Heart right ventricle (tissue), 2 donors: ENCODE measurements around a stretch of chr6.

DNA sequence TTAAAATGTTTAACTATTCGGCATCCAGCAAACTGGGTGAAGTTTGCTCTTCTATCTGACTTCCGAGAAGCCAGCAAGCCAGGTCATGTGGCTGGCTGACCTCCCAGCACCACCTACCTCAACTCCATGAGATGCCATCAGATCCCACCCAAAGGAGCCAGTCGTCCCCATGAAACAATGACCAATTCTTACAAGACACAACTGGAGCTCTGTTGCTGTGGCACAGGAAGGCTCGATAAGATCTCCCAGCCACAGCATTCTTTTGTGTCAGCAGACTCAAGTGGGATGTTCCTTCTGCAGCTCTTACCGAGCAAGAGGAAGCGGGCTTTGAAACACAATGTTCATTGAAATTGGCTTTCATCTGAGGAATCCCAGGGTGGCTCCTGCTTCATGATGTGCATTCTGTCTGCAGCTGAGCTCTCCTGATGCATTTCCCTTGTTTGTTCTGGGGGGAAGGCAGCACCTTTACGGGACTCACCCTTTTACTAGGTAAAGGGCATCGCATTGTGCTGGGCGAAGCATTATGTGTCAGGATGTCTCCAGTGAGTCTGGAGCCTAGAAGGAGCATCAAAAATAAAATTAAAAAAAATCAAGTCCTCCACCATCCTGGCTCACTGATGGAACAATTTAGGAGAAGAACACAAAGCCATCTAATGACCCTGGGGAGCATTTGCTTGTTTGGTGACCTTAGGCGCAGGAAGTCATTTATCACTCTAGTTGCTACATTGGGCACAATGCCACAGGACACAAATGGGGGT lies 222.0 kb upstream of the SGK1 start:
- PRO-cap, 2 experiments, result peak in 1 of 2 experiments; most common plus-strand start position 521 of the sequence (in 1); most common minus-strand start position 186 of the sequence (in 1)

- PRO-cap, 2 experiments, result no peak in any of the 2 experiments
Observed at GRCh38 chr6:134676380-134677277, 273.3 kb downstream of the ALDH8A1 start.

DNA sequence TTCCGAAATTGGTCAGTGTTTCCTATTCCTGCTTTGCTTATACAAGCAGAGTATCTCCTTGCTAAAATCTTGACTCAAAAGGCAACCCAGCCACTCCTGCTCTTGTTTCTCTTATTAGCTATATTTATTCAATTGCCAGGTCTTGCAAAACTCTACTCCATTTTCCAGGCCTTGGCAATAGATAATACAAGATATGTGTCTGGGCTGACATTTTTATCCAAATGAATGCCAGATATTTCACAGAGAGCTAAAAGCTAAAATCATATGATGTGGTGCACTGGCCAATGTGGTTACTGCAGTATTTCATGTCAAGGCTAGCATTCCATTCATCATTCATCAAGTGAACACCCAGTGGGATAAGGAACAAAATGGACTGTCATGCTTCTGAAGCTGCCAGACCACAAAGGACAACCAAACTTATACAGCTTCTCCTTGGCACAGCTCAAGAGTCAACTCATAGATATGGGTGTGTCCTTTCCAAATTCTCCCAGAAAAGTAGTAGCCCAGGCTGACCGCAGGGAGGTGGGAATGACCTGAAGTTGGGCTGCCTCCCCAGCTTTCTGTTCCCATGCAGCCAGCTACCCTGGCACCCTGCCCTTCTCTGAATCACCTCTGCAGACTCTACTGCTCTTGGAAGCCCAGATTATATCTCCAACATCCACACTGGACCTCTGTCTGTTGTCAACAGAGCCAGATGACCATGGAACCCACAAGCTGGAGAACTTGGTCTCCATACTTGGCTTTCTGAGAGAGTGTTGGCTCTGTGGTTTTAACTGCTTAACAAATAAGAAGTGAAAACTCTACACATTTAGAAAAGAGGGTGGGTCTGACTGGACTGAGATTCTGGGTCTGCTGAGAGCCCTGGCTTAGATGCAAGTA lies 122.9 kb downstream of the ALDH8A1 start:
- PRO-cap, 2 experiments, result no peak in any of the 2 experiments

GRCh38 chr6:135088799-135089256 lies 34.2 kb upstream of the HBS1L start:
- PRO-cap, 2 experiments, result no peak in any of the 2 experiments

DNA sequence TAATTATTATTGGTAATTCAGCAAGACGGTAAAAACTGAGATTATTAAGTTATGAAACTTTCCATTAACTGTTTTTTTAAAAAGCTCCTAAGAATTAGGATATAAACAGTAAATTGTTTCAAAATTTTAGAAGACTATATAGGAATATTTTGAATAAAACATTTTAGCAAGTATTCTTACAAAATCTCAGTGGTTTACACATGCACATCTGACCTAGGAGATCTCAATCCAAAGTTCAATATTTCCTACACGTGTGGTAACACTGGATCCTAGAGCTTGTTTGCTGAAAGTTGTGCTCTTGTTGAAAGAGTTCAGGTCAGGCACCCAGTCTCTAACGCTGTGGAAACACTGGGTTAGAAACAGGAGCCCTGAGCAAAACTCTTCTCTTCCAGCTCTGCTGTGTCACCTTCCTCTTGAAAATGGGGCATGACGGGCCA lies 58.6 kb upstream of the MYB start:
- PRO-cap, 2 experiments, result no peak in any of the 2 experiments

DNA sequence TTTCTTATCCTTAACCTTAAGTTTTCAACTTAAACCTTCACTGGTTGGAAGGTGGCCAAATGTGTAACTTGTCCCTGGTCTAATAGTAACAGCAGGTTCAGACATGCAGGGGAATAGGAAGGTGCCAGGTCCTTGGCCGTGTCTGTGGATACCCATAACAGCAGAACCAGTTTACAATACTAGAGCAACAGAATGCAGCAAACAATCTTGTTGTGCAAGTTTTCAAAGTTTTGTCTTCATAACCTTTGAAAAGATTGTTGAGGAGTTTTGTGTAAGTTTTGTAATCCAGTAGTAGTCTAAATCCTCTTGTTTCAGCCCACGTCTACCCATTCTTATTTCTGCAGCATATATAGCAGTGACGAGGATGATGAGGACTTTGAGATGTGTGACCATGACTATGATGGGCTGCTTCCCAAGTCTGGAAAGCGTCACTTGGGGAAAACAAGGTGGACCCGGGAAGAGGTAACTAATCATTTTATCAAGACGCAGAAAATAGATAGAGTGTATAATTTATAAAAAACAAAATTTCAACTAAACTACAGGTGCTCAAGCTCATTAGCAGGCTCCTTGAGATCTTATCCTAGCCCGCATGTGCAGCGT lies 4.6 kb downstream of the MYB start:
- PRO-cap, 2 experiments, result no peak in any of the 2 experiments

DNA sequence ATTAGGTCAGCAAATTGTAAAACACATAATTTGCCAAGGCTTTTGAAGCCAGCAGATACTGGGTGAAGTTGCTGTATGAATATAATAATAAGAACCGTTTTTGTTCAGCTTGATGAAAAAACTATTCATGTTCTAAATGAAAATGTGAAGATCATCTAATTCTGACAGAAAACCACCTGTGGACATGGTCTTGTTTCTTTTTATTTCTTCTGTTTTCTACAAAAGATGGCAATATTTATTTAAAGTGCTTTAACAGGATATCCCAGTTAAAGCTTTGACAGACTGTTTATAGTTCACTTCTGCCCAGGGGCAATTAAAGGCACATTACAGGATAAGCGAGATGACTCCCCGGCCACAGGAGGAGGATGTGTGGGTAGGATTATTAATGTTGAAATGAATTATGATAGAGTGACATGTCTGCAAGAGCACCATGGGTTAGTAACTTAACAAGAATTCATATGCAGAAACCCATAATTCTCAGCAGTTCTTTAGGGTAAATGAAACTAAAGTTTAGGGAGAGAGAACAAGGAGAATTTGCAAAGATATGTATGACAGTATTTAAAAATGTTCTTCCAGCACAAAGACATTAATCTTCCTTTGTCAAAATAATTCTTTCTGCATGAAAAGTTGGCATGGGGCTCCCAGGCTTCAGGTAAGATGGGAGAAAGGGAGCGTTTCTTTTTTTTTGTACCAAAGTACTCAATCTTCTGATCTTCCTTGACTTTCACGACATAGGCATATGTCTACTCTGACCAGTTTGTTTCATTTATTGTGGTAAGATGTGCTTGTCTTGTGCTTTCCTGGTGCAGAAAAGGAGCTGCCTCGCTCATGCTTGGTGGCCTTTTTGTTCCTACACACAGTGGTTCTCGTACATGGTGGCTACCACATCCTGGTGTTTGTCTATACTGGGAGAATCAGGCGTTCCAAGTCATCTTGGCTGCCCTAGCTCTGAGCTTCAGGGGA lies 31.4 kb downstream of the MYB start:
- PRO-cap, 2 experiments, result no peak in any of the 2 experiments

GRCh38 chr6:135269546-135269969 lies 88.5 kb downstream of the MYB start:
- PRO-cap, 2 experiments, result no peak in any of the 2 experiments

DNA sequence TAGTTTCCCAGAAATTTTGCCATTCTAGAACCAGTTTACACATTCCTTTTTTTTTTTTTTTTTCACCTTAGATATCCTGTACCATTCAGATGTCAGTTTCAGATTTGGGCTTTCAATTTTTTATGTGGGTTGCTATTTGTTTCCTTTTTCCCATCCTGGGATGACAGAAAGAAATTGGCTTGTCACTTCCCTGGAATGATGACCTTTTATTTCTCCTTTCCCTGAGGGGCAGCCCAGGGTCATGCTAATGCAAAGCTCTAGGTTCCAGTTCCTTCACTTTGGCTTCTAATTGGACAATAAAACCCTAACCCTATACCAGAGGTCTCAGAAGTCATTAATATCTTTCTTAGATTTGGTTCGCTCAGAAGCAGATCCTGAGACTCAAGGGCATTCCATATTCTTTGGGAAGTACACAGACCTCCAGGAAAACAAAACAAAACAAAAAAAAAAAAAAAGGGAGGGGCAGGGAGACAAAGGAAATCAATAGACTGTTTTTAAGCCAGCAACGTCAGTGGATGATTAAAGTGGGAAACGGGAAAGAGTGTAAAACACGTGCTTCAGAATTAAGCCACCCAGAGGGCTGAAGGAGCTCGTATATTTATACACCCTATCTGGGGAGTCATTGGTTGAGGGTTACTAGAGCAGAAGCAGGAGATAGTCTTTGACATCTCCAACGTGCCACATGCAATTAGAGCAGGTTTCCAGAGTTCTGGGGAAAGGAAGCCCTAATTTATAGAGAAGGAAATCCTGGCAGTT lies 26.0 kb downstream of the PDE7B start:
- PRO-cap, 2 experiments, result peak in 1 of 2 experiments; most common plus-strand start position 622 of the sequence (in 1); most common minus-strand start position 403 of the sequence (in 1)

DNA sequence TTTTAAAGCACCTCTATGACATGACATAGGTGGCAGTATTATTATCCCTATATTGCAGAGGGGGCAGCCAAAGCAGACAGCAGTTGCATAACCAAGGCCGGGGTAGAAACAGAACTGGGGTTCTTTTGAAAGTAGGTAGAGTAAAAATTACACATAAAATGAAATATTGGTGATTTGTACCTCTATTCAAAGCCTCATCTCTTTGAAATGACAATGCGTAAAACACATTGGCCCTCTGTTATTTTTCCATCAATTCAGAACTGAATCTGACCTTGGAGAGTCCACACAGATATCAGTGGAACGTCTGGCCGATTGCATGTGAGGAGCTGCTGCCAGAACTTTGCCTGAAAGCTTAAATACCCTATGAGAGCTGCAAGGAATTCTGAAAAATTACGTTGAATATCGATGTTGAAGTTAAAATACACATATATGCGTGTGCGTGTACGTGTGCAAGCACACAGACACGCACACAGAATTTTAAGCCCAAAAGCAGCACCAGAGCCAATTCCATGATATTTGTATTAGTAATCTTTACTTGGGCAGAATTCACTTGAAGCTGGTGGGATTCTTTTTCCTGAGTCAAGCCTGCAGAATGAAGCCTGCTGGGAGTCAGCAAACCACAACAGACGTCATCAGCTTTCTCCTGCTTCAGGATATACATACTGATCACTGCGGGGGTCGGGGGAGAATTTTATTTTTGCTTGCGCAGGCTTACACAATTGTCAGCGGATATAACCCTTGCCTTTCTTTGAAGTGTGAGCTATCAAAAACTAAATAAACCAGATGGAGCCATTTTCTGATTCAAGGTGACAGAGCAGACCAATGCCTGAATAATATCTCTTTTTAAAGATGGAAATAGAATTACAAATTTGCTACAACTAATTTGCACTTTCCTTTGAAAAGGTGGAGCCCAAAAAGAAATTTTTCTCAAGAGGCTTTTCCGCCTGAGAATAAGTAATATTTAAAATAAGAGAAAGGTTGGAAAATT lies 163.4 kb downstream of the PDE7B start:
- PRO-cap, 2 experiments, result peak in 1 of 2 experiments; most common minus-strand start position 518 of the sequence (in 1)

GRCh38 chr6:136226780-136227467 lies 23.2 kb downstream of the MTFR2 start:
- PRO-cap, 2 experiments, result no peak in any of the 2 experiments

DNA sequence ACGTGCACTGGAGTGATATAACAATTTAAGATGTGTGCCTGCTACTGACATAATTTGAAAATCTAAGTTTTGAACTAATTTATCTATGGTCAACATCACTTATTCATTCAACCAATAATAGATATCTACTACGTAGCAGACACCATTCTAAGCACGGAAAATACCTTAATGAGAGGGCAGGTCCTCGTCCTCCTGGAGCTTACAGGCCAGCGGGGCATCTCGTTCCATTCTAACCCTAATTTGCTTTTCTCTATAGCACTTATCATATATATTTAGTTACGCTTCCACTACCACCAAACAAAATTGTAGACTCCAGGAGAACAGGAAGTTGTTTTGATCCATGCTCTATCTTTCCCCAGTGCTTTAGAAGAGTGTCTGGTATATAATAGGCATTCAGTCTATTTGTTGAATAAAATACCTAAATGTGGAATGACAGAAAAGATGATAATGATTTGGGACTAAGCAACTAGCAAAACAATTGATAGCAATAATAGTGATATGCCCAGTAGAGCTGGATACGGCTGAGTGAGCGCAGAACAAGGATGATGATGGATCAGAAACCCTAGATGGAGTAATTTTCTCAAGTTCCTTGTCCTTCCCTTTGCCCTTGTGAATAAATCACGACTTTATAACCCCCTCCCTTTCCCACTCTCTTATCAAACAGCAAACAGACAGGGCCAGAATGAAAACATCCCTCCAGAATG lies 1.0 kb upstream of the MTFR2 start:
- PRO-cap, 2 experiments, result no peak in any of the 2 experiments

DNA sequence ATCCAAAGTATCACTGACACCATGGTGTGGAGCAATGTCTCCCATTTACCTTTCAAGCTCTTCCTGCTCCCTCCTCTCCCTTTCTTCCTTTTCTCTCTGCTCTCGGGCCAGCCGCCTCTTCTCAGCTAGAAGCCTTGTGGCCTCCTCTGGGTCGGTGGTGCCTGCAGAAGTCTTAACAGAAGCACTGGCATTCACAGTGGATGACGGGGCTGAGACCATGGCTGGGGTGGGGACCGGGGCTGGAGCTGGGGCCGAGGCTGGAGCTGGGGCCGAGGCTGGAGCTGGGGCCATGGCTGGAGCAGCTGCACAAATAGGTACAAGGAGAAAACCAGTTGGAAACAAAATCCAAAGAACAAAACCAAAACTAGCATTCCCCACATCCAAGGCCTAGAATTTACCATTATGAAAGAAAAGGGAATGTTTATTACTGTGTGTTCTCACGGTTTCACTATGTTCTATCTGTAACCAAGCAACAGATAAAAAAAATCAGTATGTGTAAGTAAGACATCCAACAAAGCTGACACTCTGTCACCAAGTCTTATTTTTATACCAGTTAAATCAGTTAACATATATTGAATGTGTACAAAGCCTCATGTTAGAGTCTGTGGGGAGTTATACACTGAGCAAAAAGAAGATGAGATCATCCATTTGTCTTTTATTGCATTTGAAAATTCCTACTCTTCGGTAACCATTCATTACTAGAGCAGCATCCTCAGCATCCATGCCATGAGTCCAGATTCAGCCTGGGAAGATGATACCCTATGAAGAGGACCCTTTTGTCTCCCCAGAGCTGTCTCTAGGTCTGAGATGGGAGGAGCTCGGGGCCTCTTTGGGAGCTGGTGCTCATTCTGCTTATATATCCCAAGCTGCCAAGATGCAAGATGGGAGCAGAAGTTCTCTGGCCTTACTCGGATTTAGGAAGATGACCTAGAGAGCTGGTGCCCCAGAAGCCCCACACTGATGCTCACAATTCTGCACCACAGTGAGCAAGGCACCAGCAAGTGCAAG lies 73.1 kb upstream of the BCLAF1 start:
- PRO-cap, 2 experiments, result no peak in any of the 2 experiments

DNA sequence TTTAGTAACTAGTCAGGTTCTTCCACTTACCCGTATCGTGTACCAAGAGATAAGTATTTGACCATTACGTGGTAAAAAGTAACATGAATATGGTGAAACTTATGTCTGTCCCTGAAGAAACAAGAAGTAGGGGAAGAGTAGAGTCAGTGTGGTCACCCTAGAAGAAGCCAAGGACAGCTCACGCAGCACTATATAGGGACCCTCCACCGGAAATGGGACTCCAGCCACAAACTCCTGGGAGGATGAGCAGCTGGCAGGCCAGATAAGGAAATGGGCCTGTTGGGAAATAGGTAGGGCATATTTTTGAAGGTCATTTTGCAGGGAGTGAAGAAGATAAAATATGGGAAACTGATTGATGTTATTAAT lies 123.2 kb downstream of the MAP7 start:
- PRO-cap, 2 experiments, result no peak in any of the 2 experiments

DNA sequence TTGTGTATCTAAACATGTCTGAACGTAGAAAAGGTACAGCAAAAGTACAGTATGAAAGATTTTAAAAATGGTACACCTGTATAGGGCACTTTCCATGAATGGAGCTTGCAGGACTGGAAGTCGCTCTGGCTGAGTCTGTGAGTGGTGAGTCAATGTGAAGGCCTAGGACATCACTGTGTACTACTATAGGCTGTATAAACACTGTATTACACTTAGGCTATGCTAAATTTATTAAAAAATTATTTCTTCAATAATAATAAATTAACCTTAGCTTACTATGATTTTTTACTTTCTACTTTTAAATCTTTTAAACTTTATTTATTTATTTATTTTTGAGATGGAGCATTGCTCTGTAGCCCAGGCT lies 678 bp upstream of the IL20RA start:
- PRO-cap, 2 experiments, result no peak in any of the 2 experiments

GRCh38 chr6:137207590-137207809 lies 11.7 kb downstream of the IFNGR1 start:
- PRO-cap, 2 experiments, result no peak in any of the 2 experiments

- PRO-cap, 2 experiments, result no peak in any of the 2 experiments
Observed at GRCh38 chr6:137224995-137225413, 5.8 kb upstream of the IFNGR1 start.

GRCh38 chr6:137341563-137342184 lies 122.5 kb upstream of the IFNGR1 start:
- PRO-cap, 2 experiments, result no peak in any of the 2 experiments

GRCh38 chr6:137692809-137693239 lies 174.2 kb upstream of the TNFAIP3 start:
- PRO-cap, 2 experiments, result no peak in any of the 2 experiments

- PRO-cap, 2 experiments, result no peak in any of the 2 experiments
Observed at GRCh38 chr6:137699167-137699694, 167.8 kb upstream of the TNFAIP3 start.